Skeletal muscle cell (primary cell): ENCODE measurements around the gene PKDCC.

- RRBS = no CpG with 5 or more reads among the region's 4 CpGs
These were observed 943 bp upstream of the SRSF7 start for GRCh38 chr2:38752119-38752488.

DNA sequence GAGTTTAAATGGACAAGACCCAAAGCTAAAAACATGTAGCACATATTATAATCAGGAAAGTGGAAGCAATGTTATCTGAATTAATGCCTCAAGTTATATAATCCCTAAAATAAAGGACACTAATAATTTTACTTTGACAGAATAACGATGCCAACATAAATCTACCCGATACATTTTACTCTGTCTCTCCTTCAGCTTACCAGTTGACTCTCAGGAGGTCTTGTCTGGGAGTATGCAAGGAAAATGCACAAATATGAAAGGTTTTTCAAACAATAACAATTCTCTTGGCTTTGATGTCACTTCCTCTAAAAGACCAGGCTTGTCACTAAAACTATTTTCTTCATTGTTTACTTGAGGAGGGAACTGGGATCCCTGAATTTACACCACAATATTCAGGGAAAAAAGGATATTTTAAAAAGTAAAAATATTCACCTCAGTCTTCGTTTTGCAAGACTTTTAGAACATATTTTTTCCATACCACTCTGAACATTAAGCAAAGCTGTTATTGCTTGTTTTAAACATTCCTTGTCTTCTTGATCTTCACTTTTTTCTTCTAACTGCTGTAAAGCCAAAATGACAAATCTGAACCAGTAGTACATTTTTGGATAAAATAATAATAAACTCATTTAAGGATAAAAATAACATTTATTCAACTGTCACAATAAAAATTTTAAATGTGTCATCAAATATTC is 97.1 kb downstream of the SOS1 start:
- RRBS = no CpG with 5 or more reads among the region's 3 CpGs

- RRBS = no CpG with 5 or more reads among the region's 2 CpGs
These were observed 68.4 kb downstream of the SOS1 start for GRCh38 chr2:39052529-39052865.

- RRBS = 1% methylated on average over 76 of the region's 114 CpGs
These were observed 526 bp downstream of the SOS1 start for GRCh38 chr2:39120065-39120984.

DNA sequence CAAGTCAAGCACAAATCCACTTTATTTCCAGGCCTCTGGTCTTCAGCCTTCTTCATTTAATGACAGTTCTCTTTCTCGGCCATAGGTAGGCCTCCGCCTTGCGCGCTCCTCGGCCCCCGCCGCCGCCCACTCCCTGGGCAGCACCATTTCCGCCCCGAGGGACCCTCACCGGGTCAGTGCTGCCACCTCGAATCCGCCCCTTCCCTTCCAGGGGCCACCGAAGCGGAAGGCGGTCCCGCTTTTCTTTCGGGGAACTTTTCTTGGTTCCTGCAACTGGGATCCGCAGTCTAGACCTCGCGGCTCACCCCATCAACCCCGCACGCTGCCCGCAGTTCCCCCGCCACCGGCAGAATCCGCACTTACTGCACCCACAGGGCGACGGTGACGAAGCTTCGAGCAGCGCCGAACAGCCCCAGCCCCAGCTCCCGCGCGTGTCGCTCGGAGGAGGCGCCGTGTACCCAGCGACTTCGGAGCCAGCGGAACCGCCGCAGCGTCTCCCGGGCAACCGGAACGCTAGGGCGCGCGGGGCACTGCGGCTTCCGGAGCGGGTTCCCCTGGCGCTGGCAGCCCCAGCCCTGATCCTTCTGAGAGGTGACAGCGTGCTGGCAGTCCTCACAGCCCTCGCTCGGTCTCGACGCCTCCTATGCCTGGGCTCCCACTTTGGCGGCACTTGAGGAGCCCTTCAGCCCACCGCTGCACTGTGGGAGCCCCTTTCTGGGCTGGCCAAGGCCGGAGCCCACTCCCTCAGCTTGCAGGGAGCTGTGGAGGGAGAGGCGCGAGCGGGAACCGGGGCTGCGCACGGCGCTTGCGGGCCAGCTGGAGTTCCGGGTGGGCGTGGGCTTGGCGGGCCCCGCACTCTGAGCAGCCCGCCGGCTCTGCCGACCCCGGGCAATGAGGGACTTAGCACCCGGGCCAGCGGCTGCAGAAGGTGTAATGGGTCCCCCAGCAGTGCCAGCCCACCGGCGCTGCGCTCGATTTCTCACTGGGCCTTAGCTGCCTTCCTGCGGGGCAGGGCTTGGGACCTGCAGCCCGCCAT is 123.0 kb upstream of the SOS1 start:
- RRBS = no CpG with 5 or more reads among the region's 88 CpGs

DNA sequence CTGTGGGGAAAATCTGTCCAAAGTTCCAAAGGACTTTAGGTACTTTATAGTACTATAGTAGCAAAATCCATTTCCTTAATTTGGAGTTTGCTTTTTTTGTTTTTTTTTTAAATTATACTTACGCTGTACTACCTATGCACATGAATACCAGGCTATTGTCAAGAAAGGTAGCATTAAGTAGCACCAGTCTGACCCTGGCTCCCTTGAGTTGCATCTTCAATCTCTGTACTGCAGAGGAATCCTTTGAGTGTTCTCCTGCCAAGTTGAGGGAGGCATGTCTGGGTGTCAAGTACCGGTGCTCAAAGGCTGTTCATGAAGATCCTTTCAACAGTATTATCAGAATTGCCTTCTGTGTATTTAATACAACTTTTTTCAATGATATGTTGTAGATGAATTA is 165.3 kb upstream of the THUMPD2 start:
- RRBS = no CpG with 5 or more reads among the region's 2 CpGs

GRCh38 chr2:40250961-40251628 is 200.8 kb downstream of the SLC8A1 start:
- RRBS = no CpG with 5 or more reads among the region's 7 CpGs

GRCh38 chr2:40402363-40403202 is 49.3 kb downstream of the SLC8A1 start:
- RRBS = no CpG with 5 or more reads among the region's 5 CpGs

GRCh38 chr2:40457299-40457651 is 5.4 kb upstream of the SLC8A1 start:
- RRBS = no CpG with 5 or more reads among the region's 4 CpGs

DNA sequence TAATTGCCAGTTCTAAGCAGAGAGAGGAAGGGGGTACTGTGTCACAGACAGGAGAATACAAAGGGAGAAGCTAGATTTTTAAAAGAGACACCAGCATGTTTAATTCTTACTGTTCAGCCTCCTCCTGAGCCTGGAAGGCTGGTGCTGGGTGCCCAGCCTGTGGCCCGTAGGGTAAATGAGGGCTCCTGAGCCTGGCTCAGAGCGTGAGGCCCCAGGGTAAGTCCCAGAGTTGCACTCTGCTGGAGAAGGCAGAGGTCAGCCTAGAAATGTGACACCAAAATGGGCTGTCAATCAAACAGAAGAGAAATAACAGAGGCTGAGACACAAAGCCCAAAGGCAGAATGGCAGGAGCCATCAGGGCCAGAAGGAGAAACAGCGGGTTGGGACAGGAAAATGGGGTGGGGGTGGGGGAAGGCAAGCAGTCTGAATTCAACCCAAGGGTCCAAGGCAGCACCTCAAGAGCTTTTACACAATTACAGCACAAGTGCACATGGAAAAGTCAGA is 58.0 kb upstream of the PKDCC start:
- RRBS = no CpG with 5 or more reads among the region's 3 CpGs

DNA sequence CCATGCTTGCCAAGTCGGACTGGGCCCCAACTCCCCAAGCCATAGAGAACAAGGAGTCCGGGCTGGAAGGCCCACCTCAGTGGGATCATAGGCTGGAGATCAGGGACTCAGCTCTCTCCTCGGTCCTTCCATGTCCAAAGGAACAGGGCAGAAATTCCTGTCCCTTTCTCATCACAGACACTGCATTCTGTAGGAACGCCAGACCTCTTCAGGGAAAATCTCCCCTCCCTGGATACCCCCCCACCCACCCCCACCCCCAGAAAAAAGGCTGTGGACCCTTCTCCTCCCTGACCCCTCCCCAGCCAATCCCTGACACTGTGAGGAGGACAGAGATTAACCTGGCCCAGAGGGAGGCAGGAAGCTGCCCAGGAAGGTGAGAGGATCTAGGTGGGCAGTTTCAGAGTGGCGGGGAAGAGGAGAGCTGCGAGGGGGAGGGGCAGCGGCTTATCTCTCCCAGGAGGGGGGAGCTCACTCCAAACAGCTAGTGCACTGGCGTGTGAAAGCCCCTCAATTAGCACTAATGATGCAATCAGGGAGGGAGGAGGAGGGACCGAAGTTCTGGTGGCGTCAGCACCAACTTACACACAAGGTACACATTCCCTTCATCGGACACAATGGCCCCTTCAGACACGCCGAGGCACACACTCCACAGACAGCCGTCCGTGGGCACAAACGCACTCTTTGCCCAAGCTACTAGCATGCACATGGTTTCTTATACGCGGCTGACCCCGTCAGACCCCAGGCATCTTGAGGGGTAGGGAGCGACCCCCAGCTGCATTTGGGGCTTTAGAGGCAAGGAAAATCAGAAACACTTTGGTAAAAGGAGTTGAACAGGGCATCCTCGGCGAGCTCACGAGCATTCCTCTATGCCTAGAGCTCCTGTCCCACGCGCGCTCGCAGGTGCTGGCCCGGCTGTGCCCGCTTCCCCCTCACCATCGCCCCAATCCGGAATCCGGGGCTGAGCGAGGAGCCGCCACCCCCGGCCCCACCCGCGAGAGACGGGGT is 1.1 kb upstream of the PKDCC start:
- RRBS = 0% methylated on average over 3 of the region's 38 CpGs

DNA sequence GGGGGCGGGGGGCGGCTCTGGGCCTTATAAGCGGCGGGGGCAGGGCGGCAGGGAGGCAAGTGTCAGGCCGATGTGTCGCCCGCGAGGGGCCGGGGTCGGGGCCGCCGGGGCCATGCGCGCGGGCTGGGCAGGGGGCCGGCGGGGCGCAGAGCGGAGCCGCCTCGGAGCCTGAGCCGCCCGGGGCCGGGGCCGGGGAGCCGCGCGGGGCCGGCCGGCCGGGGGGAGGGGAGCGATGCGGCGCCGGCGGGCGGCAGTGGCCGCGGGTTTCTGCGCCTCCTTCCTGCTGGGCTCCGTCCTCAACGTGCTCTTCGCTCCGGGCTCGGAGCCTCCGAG is at the start of gene PKDCC:
Gene PKDCC (plus strand): TSS at position 54 of the 333 bp plus-strand sequence.
- RRBS = under 1% methylated on average over 20 of the region's 47 CpGs

GRCh38 chr2:42048495-42049462 is 958 bp downstream of the PKDCC start:
- RRBS = 2% methylated on average over 16 of the region's 52 CpGs

DNA sequence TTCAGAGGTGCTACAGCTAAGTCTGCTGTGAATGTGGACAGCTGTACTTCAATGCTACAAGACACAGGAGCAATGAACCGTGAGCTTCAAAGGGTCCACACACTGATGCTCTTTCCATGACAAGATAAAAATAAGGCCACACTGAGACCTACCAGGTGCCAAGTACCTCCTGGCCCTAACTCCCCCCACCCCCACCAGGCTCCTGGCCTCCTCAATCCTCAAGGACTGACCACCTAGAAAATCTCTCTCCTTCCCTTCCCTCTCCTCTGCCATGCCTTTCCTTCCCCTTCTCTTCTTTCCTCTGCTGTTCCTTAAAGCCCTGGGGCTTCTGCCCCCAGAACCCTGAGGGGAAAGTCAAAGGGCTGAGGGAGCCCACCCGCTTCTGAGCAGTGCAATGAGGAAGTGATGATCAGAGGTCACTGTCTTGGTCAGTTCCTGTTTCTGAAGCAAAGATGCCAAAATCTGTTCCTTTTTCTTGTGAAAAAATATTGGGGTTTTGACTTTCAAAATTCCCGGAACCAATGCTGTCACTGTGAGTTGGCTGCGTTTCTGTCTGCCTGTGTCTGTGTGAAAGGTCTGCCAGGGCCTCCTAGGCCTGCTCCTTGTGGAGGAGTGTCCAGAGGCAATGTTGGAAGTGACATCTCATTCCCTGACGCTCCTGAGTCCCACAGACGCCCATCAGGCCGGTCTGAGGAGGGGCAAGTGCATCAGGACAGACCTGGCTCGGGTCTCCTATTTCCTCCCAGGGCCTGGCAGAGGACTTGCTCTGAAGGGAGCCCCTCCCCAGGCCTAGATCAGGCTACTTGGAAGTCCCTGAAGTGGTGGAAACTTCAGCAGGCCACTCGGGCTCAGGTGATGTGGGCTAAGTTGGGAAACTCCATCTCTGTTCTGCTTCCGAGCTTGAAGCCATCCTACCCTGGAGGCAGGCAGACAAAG is 50.7 kb downstream of the PKDCC start:
- RRBS = no CpG with 5 or more reads among the region's 10 CpGs

DNA sequence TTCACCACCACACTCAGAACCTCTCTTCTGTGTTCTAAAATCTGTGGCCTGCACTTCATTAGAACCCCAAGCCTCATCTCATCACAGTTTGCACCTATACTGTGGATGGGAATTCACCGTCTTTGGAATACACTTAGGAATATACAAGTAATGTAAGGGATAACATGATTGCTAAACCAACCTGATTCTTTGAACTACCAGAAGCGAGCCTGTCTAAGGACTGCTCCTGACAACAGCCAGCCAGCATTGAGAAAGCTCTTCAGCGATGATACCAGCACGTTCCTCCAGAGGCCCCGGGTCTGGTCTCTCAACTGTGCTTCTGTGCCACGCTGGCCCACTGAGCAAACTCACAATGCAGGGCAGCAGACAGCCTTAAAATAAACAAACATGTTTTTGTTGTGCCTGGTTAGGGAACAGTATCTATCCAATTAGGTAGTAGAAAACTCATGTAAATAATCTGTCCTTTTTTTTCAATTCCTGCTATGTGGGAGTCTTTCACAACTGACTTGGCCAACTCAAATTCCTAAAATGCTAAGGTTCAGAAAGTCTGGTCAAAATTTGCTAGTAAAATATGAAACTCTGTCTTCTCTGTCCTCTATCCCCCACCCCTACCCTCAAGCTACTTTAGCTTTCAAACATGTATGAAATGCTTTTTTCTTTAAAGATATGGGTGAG is 21.5 kb upstream of the EML4 start:
- RRBS = no CpG with 5 or more reads among the region's 6 CpGs

- RRBS = no CpG with 5 or more reads among the region's 5 CpGs
These were observed 20.8 kb downstream of the EML4 start for GRCh38 chr2:42189703-42190570.

DNA sequence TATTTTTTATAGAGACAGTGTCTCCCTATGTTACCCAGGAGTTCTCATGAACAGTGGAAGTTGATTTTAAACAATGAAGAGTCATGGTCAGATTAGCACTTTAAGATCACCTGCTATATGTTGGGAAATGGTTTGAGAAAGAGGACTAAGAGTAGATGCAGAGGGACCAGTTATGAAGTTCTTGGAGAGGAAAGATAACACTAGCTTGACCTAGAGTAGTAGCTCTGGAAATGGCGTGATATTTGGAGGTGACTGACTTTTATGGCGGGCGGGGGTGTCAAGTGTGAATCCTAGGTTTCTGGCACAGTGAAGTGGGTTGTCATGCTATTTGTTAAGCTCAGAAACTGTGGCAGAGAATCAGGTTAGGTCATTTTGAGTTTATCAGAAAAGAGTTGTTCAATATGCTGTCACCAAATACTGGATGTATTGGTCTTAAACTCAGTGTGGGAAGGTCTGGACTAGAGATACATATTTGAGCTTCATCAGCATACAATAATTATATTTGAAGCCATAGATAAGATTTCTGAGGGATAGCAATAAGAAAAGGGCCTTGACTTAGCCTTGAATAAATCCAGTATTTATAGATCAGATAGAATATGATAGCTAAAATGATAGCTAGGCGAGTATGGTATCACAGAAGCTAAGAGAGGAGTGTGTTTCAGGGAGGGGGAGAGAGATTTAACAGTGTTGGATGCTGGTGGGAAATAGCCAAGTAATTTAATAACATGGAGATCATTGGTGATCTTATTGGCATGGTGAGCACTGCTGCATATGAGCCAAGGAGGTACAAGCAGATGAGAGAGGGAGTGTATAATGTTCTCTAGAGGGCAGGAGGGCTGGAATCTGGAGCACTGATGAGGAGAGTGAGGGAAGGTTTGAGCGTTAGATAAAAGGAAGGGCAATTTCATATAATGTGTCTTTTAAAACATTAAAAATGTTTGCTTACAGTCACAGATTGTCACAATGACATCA is 64.3 kb downstream of the OXER1 start:
- RRBS = no CpG with 5 or more reads among the region's 5 CpGs

DNA sequence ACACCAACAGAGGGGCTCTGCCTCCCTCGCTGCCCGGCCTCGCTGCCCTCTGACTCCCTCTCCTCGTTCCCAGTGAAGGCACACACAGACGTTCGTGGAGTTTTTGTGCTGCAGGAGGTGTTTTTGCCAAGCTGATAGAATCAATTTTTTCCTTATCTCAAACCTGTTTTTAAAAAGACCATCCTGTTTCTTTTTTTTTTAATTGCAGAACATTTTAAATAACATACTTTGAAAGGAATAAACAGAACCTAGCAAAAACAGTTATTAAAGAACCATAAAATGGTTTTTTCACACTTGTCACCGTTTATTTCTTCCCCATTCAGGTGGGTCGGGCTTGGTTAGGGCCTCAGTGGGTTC is 71.5 kb upstream of the HAAO start:
- RRBS = 94% methylated on average over 2 of the region's 8 CpGs

DNA sequence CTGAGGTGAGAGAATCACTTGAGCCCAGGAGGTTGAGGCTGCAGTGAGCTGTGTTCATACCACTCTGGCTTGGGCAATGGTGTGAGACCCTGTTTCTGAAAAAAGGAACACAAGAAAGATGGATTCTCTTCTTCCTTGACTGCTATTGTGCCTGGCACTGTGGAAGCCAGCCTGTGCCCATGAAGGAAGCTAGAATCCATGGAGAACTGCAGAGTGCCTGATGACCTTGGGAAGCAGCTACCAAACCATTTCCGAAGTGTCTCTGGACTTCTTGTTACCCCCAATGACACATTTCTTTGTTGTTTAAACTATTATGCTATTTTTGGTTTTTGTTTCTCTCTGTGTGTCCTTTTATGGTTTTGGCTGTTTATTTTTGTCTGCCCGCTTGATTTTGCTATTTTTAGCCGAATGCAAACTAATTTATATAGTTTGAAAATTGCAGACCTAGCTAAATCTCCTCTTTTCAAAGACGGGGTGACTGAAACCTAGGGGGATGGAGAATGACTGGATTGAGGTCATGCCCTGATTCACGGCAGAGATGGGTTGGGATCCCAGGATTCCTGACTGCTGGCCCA is 116.1 kb upstream of the HAAO start:
- RRBS = no CpG with 5 or more reads among the region's 5 CpGs